Ileum (tissue), 1 donor: Measurements from ENCODE around the genes DBX1, LGR4 and ELP4.

GRCh38 chr11:20160176-20160651, at the start of gene DBX1:
Gene DBX1, minus strand, starts transcription at chr11:20160475.
- PRO-cap: no peak

GRCh38 chr11:20360684-20361245, 2.7 kb upstream of the HTATIP2 start:
- PRO-cap: bidirectional peak, plus-strand start at chr11:20360999, minus-strand start at chr11:20360815

DNA sequence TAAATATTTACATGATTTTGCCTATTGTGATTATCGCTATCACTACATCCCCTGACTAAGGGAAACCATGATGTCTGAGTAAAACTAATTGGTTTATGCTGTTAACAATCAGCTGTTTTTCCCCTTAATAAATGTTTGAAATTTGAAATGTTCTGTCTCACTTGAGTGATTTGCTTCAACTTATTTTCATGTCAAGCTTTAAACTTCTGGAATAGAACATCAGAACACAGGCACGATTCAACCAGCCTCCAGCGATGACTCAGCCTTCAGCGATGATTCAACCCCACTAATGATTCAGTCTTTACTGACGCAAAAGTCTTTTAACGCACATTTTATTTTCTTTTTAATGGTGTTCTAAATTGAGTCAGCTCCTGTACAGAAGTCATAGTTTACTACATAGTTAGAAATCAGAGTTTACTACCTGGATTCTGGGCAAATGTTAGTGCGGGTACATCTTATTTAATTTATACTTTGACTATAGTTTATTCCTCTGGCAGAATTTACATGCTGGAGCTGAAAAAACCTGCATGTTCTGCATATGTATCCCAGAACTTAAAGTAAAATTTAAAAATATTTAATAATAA, 4.1 kb downstream of the HTATIP2 start:
- PRO-cap: no peak

DNA sequence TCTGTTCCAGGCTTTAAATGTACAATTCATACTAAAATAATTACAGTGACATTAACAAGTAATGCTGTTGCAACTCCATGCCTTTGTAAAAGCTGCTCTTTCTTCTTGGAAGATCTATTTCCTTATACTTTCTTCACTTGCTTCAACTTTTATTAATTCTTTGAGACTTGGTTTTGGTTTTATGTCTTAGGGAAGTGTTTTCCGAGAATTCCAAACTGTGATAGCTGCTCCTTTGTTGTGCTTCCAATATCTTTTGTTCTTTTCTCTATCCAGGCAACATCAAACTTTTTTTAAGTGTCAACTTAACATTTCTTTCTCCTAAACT, 120.9 kb upstream of the CCDC179 start:
- PRO-cap: no peak

GRCh38 chr11:24734744-24735295, 238.0 kb downstream of the LUZP2 start:
- PRO-cap: no peak

- PRO-cap: no peak
Measured at GRCh38 chr11:26950442-26950878, 43.5 kb upstream of the FIBIN start.

DNA sequence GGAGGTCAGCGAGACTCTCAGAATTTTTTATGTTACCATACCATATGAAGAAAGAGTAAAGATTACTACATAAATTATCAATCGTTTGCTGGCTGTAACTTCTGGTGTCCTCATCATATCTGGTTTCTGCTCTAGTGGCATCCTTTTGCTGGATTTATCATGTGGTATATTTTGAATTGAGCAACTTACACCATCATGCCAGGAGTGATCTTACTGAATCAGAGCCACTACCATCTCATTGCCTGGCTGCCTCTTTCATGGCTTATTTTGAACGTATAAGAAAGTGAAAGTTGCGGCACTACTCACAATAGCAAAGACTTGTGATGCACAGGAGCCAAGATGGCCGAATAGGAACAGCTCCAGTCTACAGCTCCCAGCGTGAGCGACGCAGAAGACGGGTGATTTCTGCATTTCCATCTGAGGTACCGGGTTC, 29.1 kb upstream of the FIBIN start:
- PRO-cap: no peak

- PRO-cap: no peak
Measured at GRCh38 chr11:27187866-27188327, 147.3 kb downstream of the BBOX1 start.

DNA sequence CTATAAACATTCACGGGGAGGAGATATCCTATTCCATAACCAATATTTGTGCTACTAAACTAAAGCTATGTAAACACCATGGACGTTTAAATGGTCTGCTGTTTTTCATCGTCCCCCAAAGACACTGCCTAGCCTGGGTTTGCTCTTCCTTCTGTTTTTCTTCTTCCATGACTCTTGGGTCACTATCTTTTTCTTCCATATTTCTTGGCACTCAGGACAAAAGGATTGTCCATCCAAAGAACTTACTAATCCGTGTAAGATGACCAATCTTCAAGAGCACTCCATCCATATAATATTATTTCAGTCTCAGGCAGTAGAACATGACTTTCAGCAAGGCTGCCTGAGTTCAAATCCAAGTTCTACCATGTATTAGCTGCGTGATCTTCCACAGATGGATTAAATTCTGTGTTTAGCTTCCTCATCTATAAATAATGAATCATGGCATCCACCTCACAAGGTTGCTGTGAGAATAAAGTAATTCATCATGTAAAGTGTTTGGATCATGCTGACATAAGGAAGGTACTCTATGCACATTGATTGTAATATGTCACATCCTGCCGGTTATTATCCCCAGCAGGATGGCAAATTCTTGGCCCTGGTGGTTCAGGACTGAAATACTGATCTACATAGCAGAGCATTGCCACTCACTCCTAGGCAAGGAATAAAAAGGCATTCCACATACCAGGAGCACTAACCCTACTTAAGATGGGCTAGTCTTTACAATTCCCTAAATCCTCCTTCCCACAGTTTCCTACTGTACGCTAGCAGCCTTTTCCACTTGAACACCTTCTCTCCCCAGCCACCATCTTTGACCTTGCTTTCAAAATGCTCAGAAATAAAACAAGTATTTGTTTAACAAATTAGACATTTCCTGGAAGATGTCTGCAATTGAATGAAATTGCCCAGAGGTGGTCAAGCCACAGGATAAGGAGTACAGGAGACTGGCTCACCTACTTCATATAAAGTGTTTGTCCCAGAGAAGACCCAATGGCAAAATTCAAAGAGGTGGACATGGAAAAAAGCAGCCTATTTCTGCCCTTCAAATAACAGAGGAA, 40.8 kb downstream of the LGR4 start:
- PRO-cap: no peak

GRCh38 chr11:27460159-27460954, 12.2 kb downstream of the LGR4 start:
- PRO-cap: no peak

DNA sequence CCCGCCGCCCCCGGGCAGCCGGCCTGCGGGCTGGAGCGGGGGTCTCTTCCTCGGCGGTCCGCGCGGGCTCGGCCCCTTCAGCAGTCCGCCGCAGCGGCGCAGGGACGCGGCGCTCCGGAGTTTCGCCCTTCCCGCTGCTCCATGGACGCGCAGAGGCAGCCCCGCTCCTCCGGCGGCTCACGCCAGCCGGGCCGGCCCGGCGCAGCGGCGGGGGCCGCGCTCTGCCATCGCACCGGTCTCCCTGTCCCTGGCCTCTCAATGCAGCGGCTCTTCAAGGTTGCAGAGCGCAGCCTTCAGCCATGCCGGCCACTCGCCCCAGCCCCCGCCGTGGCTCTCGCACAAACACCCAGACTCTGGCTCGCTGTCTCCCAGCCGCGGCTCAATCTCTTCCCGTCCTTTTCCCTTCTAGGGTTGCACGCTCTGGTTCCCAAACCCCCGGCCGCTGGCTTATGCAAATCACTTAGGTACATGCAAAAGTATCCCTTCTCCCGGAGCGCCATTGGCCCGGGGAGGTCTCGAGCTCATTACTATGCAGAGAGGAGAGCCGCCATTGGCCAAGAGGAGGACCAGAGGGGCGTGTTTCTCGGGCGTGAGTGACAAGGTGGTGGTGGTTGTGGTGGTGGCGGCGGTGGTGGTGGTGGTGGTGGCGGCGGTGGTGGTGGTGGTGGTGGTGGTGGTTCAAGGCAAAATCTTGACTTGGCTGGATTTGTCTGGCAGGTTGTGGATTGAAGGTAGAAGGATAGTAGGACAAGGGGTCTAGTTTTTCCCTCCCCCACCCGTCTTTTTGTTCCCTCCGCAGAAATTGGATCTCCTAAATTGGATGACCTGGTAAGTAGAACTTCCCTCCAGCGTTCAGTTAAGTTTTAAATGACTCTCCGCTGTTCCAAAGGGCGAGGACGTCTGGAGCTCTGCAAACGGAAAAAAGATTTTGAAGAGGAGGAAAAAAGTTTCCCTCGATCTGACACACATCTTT, at the start of gene LGR4:
LGR4 (minus strand) TSS at position 422 of the 973 bp plus-strand sequence.
- PRO-cap: unidirectional peak, minus-strand start at position 243 of the sequence; bidirectional peak, plus-strand start at position 655 of the sequence, minus-strand start at position 400 of the sequence

DNA sequence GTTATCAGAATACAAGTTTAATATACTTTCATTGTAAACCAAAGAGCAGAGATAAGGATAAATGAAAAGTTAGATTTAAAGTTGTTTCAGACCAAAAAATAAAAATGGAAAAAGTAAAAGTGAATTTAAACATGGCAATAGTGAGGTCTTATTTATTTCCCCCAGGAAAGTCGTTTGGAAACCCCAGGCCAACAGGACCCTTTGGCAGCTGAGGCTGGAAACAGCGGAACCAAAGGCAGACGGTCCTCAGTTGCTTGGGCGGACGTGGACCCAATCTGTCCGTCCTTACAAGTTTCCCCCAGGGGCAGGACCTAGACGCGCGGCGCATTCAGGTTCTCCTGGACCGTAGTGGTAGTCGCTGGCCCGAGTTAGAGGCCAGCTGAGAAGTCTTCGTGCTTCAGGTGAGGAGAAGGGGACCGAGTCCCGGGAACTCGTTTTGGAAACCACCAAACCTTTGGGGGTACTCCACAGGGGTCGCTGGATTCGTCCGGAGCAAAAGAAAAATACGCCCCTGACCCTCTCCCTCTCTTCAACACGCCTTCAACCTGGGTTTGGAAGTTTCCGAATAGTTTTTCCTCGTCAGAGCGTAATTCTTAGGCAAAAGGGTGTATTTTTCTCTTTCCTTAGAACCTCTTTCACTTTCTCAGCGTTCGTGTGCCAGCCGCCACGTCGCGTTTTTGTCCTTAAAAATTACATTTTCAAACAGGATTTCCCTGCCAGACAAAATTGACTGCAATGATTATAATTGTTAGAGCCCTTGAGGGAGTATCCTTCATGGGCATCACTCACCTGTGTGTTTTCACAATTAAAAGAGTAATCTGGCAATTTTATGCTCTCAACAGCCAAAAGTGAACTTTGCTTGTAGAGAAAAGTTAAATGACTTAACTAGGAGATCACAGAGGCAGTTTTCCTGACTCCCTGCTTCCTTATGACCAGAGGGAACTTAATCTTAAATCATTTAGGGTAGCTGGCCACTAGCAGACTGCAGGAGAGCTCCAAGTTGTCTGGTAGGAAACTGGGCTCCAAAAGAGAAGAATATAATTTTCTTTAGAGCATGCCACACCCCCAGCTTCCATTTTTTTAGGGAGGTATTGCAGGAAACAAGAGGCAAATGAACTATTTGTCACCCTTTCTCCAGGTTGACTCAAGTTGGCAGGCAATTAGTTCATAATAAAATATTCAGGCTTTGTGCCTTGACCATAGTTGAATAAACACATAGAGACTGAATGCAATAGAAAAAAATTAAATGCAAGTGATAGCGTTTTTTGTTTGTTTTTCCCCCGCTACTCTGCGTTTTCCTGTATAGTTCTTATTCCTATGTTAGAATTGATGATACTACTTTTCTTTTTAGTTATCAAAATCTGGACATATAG, 2.3 kb downstream of the METTL15 start:
- PRO-cap: unidirectional peak, plus-strand start at position 238 of the sequence; unidirectional peak, plus-strand start at position 290 of the sequence

DNA sequence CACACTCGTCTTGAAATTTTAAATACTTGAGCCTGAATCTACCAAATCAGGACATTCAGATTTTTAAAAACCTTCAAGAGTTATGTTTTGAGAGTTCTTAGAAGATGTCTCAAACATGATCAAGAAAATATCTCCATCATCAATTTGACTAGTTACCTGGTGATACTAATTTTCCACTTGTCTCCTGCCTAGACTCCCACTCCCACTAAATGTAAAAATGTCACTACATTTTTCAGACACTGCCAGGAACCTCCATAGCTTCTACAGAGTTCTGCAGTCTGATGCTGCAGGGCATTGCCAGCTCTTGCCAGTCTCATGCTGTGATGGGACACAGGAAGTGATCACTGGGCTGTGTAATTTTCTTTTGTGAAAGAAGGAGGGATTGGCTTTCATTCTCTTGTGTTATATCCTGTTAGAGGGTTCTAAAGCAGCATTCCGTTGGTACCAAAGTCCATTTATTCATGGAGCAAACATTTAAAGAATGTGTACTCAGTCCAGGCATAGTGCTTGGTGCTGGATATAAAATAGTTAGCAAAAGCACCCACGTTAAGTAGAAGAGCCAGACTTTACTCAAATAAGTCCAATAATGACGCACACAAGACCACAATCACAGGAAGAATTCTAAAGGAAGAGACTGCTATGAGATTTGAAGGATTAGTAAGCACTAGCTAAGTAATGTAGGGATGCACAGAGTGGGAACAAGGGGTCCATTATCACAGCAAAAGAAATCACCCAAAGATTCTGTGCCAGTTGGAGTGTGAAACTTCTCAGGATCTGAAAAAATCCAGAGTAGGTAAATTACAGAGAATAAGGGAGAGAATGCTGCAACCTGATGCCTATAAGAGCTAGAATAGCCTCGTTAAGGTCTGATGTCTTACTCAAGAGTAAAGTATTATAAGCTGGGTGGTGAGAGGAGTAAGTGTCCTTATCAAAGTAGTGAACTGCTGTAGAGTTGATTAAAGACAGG, 728.1 kb downstream of the METTL15 start:
- PRO-cap: no peak

DNA sequence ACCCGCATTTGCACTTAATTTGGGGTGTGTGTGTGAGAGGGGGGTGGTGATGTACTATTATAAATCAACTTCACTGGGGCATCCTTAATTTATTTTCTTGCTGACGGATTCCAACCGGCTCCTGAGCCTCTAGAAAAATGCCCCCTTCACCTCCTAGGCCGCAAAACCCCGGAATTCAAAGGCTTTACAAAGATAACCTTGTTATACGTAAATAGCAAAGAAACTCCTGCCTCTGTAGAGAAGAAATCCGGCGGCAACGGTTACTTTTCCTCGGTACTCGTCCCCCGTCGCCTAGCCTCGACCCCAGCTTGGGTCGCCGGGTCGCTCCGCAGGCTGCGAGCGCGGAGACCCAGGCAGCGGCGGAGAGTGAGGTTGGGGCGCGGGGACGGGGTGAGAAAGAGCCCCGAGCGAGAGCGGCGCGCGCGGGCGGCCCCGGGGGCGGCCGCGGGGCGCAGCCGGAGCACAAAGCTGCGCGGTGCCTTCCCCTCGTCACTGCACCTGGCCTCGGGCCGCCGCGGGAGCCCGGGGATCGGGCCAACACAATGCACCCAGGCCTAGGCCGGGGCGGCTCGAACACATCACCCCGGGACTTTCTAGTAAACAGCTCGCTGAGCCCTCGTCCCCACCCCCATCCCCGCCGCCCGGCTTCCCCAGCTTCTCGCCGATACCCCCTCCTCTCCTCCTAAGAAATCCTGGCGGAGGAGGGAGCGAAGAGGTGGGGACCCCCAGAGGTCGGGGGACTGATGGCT, 1.0 kb downstream of the MPPED2 start:
- PRO-cap: no peak

DNA sequence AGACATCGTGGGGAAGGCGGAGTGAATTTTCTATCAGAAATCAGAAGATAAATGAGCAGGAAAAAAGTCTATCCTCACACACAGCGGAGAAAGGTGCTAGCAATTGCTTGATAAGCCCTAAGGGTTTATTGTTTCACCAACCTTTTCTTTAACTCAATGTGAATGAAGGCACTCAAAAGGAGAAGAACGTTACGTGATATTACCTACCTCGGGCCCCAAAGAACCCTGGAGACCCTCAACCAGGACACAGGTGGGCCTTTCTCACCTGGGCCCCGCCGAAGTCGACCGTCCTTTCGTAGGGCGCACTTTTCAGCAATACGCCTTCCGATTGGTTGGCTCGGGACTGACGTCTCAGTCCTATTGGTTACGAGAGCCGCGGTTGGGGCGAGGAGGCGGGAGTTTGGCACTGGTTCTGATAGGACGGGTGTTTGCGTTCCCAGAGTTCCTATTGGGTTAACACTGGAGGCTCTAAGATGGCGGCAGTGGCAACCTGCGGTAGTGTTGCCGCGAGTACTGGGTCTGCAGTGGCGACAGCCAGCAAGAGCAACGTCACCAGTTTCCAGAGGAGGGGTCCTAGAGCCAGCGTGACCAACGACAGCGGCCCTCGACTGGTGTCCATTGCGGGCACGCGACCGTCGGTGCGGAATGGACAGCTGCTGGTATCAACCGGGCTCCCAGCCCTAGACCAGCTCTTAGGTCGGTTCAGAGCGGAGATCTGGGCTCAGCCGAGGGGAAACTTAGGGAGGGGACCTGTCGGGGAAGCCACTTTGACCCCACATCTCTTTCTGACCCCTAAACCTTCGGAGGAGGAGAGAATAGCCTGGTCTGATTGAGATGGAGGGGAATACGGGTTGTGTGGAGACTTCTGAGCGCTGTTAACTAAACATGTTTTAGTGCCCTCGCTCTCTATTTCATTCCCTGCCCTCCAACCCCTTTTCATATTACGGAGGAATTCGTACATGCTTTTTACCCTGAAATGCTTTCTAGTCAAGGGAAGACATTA, at the start of gene ELP4:
ELP4 (plus strand) TSS at position 456 of the 1,003 bp plus-strand sequence.
- PRO-cap: bidirectional peak, plus-strand start at position 473 of the sequence, minus-strand start at position 292 of the sequence

GRCh38 chr11:31827026-31827770, 16.1 kb upstream of the PAX6 start:
- PRO-cap: no peak

GRCh38 chr11:31956129-31956563, 134.7 kb upstream of the RCN1 start:
- PRO-cap: no peak

- PRO-cap: no peak
Measured at GRCh38 chr11:32433498-32434293, 1.6 kb downstream of the WT1 start.

DNA sequence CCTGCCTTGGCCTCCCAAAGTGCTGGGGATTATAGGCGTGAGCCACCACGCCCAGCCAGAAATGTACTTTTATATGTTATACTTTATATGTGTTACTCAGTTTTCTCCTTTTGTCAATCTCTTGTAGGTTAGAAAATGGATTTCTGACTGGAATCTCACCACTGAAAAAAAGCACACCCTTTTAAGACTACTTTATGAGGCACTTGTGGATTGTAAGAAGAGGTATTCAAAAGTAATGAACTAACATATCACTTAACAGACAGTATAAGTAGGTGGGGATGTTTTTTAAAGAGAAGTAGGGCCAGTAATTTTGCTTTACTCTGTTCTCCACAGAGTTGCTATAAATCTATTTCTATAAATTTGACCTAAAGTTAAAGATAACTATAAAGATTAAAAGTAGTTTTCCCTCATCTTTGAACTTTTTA, 5.8 kb downstream of the EIF3M start:
- PRO-cap: no peak

- PRO-cap: no peak
Measured at GRCh38 chr11:32893558-32893972, 954 bp downstream of the QSER1 start.